ENCODE measurements around a stretch of chr12.

- RRBS: no CpG with 5 or more reads among the region's 3 CpGs
These were observed 377.1 kb upstream of the FAR2 start for GRCh38 chr12:28772015-28772270.

DNA sequence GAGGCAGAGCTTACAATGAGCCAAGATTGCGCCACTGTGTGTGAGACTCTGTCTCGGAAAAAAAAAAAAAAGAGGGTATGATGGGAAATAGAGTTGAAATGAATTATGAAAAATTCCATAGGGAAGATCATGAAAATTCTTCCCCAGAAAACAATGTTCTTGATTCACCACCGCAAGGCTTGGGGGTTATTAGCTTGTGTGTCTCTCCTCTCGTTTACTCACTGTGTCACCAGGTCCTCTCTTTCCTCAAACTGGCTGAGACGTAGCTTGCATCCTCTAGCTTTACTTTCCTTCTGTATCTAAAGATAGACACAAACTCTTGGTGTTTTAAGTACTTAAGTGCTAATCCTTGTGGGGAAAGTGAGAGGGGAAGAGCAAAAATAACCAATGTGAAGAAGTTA, 10.4 kb downstream of the FAR2 start:
- RRBS: no CpG with 5 or more reads among the region's 5 CpGs

DNA sequence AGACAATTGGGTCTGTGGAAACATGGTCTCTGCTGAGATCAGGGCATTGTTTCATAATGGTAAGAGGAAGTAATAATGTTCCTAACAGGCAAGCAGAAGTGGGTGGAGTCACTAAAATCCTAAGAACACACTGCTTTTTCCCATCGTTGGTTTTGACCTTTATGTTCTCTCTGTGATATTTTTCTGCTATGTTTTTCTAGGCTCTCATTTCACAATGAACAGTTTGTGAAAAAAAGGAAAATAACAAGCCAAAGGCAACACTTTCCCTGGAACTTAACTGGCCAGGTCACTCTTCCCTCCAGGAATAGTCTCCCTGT, 80.6 kb upstream of the OVCH1 start:
- RRBS: no CpG with 5 or more reads among the region's 1 CpG

DNA sequence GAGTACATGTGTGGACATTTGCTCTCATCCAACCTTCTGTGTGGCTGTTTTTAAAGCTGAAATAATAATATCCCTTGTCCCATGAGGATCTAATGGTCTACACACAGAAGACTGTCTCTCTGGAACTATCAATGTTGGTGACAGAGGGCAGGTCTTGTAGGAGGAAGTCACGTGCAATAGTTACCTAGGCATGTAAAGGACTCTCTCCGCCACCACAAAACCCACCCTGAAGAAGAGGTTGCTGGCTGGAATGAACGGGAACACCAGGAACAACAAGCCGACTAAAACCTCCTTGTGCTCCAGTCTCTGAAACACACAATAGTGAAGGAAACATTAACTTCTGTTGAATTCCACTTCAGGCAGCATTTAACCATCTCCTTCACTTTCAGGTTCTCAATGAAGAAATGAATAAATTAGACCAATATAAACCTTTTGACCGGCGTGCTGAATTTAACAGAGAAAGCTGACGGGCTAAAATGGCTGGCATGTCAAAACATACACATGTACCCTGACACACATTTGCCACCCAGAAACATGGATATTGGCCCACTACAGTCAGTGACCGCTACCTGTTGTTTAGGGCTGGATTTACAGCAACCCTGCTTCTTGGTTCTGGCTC, 106.6 kb upstream of the OVCH1 start:
- RRBS: no CpG with 5 or more reads among the region's 8 CpGs

DNA sequence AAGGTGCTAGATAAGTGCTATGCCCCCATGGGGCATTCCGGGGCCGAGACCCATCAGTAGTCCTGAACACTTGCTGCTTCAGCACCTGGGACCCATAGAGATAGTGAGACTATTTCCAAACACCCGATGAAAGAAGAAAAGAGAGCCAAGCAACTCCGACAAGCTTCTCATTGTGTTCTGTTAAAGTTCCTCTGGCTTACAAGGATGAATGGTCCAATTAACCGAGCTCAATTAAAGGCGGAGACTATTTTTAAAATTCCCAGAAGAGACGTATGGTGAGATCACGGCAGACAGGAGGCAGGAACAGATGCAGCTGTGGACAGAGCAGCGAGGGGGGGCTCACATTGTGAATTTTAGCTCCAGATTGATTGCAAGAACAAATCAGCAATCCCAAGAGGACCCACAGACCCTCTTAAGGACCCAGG, 142.5 kb upstream of the OVCH1 start:
- RRBS: no CpG with 5 or more reads among the region's 9 CpGs

DNA sequence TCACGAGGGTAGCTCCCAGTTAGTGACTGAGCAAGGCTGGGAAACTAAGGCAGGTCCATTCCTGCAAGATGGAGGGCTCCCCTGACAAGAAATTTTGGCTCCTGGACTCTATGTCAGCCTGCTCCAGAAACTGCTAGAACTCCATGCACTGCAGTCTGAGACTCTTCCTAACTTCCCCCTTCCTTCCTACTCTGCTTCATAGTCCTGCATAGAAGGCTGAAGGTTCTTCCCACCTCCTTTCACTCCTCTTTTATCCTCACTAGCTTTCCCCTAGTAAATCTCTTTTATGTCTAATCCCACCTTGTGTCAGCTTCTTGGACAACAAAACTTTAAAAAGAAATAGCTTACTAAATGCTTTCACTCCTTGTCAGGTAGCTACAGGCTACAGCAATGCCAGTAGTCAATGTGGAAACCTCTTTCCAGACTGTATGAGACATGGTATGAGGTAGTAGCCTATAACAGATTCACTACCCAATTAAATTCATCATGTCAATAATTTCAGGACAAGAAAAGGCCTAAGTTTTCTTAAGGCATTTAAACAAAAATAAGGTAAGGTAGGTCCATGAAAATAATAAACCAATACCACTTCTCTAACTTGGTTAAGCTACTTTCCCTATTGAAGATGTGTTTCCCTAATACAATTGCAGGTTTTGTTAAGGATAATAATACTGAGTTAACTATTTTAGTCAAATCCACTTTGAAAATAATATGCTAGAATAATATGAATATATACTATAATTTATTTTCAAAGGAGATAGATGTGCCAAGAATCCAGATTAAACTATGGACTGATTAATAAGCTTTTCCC, 82.2 kb downstream of the TMTC1 start:
- RRBS: no CpG with 5 or more reads among the region's 1 CpG

GRCh38 chr12:30822308-30823513, 68.0 kb upstream of the CAPRIN2 start:
- RRBS: 4% methylated on average over 13 of the region's 73 CpGs

DNA sequence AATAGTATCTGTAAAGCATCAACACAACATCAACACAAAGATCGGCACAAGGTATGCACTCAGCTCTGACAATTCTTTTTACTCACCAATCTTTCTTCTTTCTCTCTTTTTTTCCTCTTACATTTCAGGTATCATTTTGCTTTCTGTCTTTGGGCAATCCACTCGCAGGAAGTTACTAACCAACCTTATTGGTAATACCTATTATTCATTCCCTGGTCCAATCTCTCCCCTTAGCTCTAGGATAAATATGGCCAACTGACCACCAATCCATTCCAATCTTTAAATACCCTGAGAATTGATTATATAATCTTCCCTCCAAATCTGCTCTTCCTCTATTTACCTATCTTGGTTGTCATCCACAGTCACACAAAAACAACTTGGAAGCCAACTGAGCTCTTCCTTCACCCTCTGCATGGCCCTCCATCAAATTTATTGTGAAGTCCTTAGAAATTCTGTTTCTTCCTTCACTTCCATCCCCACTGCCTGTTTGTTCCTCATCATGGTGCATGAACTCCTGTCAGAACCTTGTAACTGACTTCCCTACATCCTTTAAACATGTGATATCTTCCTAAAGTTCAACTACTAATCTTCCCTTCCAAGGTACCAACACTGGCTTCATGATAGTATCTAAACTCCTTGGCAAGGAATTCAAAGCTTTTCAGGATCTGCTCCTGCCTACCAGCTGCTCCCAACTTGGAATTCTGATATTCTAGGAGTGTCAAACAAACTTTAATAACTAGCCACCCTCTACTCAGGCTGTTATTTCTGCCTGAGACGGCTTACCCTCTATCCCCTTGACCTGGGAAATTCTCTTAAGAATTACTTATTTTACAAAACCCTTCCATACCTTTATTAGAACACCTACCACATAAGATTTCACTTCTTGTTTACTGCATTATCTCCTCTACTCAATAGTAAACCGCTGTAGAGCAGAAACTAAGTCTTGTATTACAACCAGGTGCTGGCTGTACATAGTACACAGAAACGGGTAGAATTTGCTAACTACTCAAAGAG, 6.1 kb downstream of the SINHCAF start:
- RRBS: no CpG with 5 or more reads among the region's 5 CpGs

DNA sequence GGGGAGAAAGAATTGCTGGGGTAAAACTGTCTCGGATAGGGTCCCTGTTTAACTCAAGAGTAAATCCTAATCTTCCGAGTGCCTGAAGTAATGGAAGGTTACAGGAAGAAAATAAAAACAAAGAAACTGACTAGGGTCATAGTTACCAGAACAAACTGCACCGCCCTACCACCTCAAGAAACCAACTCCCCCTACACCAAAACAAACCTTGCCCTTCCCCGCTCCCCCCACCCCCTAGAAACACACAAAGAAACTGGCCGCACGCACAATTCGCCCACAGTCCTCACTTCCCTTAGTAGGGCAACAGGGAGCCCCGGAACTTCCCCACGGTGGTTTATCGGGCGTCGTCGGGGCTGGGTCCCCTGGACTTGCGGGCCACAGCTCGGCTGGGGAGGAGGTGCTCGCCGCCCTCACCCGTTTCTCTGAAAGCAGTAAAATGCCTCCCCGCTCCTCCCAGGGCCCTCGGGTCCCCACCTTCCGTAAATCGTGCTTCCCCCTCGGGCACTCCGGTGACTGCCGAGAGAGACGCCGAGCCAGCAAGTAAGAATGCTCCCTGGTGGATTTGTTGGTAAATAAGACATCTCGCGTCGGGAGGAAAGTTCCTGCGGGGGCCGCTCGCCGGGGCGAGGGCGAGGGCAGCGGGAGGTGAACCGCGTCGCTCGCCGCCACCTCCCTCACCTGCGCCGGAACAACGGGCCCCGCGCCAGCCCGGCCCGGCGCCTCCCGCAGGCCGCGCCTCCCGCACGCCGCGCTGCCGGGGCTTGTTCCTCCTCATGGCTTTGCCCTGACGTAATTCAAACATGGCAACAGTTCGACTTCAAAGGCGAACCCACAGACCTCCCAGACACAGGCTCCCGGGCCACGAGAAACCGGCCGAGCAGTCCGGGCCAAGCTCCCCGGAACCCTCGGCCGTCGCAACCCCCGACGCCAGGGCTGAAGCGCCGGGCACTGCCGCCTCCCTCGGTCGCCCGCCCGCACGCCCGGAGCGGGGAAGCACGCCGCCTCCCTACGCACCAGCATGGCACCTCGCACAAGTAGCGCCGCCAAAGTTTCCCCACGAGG, 2.1 kb downstream of the SINHCAF start:
- RRBS: 1% methylated on average over 44 of the region's 89 CpGs

GRCh38 chr12:31386229-31386920, 60.4 kb upstream of the SINHCAF start:
- RRBS: no CpG with 5 or more reads among the region's 3 CpGs

DNA sequence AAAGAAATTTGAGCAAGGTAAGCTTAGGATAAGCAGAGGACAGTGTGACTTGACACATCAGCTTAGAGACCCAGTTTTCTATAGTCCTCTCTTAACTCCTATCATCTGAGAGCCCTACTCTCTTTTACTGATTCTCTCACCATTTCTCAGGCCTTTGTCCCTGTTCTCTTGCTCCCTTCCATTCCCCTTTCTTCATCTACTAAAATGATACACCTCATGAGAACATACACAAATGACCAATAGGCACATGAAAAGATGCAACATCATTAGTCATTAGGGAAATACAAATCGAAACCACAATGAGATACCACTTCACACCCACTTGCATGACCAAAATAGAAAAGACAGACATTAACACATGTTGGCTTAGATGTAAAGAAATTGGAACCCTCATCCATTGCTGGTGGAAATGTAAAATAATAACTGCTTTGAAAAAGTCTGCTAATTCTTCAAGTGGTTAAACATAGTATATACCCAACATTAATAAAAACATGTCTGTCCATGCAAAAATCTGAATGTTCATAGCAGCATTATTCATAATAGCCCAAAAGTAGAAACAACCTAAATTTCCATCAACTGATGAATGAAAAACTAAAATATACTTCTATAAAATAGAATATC, 66.1 kb downstream of the DENND5B start:
- RRBS: no CpG with 5 or more reads among the region's 1 CpG

GRCh38 chr12:31660165-31660457, 623 bp downstream of the ETFBKMT start:
- RRBS: no CpG with 5 or more reads among the region's 2 CpGs

DNA sequence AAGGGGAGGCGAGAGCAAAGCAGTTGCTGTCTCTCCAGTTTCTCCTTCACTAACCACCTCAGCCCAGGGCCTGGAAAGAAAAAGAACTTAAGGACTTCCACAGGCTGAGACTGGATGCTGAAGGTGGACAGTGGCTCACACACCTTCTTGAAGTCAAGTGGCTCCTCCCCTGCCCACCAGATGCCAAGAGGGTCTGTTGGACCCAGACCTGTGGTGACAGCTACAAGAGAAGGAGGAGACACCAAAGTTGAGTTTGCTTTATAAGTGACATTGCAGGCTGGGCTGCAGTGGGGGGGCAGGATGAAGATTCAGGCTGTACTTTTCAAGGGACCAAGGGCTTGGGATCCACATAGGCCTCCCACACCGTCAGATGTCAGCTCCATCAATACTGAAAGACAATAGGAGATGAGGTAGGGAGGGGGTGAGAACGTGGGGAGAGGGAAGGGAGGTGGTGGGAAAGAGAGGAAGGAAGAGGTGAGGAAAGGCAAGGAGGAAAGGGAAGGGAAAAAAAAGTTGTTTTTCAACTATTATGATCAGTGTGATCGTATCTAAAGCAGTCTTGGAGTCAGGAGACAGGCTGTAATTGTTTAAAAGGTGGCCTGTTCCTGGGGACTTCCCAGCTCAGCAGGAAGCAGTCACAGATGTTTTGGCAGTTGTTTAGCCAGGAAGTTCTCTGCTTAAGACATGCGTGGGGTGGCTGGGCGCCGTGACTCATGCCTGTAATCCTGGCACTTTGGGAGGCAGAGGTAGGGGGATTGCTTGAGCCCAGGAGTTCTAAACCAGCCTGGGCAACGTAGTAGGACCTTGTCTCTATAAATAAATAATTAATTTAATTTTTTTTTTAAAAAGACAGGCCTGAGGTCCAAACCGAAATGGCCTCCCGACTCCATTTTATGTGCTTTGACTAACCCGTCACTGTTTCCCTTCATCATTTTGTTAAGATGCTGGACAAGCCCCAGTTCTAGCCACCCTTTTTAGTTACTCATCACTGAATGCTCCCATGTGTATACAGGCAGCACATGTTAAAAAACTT, 83.1 kb upstream of the H3-5 start:
- RRBS: no CpG with 5 or more reads among the region's 11 CpGs

GRCh38 chr12:31876560-31877055, 82.6 kb upstream of the RESF1 start:
- RRBS: no CpG with 5 or more reads among the region's 6 CpGs

DNA sequence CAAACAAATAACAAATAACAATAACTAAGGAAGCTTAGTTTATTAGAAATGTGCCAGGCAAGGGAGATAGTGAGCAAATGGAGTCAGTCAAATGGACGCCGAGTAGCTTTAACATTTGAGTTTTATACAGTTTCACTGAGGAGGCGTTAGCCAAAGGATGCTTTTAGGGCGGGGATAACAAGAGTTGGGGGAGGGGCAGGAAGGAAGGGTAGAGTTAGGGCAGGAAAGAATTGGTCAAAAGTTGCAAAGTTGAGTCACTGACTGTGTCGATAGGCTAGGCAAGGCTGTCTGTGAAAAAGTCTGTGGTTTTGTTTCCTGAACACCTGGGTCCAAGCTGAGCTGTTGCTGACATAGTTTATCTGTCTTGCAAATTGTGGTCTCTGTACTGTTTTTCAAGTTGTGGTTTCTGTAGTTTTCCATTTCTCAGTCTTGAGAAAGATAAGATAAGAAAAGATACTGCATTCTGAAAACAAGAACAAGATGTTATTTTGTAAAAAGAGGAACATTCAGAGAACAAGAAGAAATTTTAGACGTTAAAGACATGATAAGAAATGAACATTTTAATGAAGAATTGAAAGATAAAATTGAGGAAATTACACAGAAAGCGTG, 62.6 kb upstream of the RESF1 start:
- RRBS: no CpG with 5 or more reads among the region's 7 CpGs

- RRBS: no CpG with 5 or more reads among the region's 11 CpGs
These were observed 952 bp upstream of the RESF1 start for GRCh38 chr12:31958248-31958677.

GRCh38 chr12:31980809-31981527, 21.8 kb downstream of the RESF1 start:
- RRBS: no CpG with 5 or more reads among the region's 6 CpGs

DNA sequence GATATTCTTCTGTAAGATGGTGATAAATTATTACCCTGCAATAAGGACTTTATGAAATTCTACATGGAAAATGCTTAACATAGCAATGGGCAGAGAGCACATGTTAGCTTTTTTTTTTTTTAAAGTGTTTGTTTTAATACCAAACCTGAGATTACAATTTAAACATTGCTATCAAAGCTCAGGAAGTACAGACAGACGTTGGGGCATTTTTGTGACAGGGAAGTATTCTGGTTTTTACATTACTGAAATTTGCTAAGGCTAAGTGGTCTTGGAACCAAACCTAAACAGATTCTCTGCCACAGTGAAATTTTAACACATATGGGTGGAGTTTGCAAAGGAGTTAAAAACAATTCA, 133.1 kb downstream of the FGD4 start:
- RRBS: no CpG with 5 or more reads among the region's 1 CpG

DNA sequence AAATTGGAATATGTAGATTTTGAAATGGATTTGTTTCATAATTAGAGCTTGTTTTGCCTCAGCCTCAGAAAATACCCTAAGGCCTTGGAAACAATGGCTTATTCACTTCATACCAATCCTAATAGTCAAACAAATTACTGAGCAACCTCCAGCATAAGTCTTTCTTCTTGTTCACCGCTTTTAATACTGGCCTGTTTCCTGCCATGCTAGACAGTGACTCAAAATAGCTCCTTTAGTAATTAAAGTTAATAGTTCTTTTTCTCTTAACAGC, 110.9 kb upstream of the DNM1L start:
- RRBS: no CpG with 5 or more reads among the region's 1 CpG